ENCODE measurements around a stretch of chr10.

GRCh38 chr10:23512328-23512883 lies 73.5 kb downstream of the OTUD1 start:
- PRO-cap = no peak

- PRO-cap = no peak
Observed at GRCh38 chr10:24034656-24035149, 174.2 kb upstream of the KIAA1217 start.

DNA sequence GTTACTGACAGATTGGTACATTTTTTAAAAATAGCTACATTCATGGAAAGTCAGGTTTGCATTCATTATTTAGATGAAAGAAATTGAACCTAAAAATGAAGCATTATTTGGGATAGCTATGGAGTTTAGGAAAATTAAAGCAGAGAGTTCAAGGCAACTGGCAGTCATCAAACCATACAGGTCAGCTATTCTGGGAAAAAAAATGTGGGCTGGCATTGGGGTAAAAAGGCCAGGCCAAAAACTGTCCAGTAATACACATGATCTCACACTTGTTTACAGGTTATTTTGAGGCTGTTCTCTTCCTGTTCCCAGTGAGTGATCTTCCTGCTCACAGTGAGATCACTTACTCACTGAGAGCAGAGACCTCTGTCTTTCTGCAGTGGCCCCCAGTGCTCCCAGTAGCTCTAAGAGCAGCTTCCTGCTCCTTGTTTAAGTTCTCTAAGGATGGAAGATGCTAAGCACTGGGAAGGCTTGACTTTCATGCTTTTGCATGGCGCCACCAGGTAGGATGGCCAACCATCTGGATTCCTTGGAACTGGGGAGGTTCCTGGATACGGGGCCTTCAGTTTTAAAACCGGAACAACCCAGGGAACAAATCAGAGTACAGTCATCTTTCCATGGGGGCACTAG lies 93.6 kb upstream of the KIAA1217 start:
- PRO-cap = unidirectional peak, plus-strand start at position 369 of the sequence

DNA sequence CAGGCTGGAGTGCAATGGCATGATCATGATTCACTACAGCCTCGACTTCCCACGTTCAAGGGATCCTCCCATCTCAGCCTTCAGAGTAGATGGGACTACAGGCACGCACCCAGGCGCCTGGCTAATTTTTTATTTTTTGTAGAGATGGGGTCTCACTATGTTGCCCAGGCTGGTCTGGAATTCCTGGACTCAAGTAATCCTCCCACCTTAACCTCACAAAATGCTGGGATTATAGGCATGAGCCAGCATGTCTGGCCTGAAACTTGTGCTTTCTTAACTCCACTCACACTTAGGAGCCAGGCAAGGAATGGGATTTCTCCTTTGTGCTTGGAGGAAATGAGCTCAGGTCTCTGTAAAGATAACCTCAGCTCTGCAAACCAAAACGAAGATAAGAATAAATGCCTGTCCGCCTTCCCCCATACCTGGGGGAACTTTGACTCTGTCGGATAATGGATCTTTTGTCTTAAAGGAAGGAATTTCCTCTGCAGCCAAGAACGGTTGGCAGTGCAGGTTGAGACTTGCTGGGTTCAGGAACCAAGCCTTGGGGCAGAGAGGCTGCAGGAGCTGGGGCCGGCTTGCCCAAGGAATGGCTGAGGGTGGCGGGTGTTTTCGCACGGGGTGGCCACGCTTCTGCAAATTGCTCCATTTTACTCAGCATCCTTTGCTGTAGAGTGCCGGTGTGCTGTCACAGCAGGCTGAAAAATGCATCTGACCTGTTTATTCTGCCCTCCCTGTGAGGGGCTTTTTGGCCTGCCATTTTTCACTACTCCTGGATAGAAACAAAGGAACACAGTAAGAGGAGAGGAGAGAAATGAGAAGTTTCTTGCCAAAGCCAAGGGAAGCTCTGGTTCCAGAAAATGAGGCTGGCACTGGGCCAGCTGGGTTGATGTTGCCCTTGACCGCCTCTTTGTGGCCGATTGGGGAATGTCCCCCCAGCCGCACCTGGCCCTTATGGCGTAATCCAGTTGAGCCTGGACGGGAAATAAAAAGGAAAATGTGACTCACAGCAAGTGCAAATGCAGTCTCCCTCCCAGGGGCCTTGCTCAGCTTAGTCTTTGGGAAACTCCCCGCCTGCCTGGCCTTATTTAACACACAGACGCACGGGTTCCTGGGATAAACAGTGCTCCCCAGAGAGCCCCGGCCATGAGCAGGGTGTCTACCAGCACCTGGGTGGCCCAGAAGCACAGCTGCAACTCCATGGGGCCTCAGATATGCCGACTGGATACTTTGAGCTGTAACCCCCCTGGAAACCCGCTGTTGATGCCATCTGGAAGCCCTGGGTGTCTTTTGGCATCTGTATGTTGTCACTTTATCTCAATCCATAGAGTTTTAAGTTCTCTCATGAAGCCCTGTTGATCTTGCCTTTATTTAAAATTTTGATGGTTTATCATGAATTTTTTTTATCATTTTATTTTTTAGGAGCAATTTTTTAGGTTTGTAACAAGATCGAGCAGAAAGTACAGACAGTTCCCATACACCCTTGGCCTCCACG lies 174.5 kb downstream of the KIAA1217 start:
- PRO-cap = no peak

GRCh38 chr10:24385705-24386780 lies 177.1 kb downstream of the KIAA1217 start:
- PRO-cap = no peak

GRCh38 chr10:24406721-24407234 lies 197.8 kb downstream of the KIAA1217 start:
- PRO-cap = no peak

GRCh38 chr10:24415463-24416149 lies 206.7 kb downstream of the KIAA1217 start:
- PRO-cap = no peak

DNA sequence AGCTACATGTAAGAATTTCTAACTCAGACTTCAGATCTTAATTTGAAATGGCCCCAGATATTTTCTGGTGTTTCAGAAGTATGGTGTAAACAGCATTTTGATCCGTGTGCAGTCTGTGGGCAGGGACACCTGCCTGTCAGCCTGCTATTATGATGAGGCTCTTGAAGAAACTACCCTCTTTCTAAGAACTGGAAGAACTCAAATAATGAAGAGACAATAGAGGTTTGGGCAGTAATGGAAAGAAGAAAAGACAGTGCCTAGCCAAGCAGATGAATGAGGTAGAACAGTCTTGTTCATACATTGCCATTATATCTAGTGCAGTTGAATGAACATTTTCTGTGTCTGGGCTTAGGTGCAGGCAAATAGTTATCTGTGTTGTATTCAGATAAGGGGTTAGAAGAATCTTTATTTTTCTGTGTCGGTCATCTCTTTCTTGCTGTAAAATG lies 256.5 kb downstream of the ARHGAP21 start:
- PRO-cap = no peak

- PRO-cap = no peak
Observed at GRCh38 chr10:24473282-24473937, 250.3 kb downstream of the ARHGAP21 start.

DNA sequence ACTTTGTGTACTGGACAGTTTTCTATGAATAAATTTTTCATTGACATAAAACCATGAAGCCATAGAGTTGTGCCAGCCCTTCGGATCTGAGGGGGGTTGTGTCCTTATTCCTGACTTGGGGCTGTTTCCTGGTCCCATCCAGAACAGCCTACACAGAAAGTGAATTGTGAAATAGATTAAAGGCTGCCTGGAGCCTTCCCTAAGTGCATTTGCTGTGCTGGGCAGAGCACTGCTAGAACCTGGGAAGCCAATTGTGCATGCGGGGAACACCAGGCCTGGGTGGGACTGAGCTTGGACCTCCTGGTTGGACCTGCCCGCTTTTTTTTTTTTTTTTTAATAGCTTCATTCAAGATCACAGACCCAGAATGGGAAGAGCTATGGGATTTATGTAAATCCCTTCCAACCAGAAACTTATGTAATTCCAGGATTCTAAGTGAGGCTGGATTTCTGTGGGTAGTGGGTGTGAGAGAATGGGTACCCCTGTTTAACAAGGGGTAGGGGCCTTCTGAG lies 238.9 kb downstream of the ARHGAP21 start:
- PRO-cap = no peak

DNA sequence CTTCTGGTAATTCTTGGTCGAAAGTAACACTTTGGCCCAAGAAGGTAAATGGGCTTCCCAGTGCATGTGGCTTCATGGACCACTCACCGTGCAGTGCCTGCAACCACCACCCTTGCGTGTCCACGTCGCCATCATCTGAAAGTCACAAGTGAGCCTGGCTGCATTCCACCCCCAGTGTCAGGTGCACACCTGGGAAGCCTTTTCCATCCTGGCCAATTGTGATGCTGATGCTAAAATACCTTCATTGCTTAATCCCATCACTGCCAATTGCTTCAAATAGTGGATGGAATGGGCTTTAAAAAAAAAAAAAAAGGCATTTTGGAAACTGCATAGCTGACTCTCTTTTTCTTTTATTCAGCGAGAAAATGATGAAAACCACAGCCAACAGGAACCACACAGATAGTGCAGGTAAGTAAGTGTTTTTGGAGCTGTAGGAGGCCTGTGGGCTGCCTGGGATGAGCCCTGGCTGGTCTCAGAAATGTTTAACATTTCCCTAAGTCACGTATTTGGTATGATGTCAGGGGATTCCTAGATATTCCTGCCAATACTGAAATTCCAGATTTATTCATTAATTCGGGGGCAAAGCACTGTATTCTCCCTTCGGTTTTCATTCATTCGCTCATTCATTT lies 228.8 kb downstream of the ARHGAP21 start:
- PRO-cap = no peak

- PRO-cap = no peak
Observed at GRCh38 chr10:24542640-24543232, 181.0 kb downstream of the ARHGAP21 start.

DNA sequence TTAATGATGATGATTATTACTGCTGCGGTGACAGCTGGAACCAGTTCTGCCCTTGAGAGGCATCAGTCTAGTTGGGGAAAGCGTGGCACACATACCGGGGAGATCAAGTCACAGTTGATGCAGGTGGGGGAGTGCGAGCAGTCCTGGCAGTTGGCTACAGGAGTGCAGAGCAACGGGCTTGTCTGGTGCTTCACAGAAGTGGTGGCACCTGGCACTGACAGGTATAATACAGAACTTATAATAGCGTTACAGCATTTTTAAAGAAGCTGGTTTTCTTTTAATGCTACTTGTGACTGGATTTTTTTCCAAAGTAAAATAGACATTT lies 172.9 kb downstream of the ARHGAP21 start:
- PRO-cap = no peak

DNA sequence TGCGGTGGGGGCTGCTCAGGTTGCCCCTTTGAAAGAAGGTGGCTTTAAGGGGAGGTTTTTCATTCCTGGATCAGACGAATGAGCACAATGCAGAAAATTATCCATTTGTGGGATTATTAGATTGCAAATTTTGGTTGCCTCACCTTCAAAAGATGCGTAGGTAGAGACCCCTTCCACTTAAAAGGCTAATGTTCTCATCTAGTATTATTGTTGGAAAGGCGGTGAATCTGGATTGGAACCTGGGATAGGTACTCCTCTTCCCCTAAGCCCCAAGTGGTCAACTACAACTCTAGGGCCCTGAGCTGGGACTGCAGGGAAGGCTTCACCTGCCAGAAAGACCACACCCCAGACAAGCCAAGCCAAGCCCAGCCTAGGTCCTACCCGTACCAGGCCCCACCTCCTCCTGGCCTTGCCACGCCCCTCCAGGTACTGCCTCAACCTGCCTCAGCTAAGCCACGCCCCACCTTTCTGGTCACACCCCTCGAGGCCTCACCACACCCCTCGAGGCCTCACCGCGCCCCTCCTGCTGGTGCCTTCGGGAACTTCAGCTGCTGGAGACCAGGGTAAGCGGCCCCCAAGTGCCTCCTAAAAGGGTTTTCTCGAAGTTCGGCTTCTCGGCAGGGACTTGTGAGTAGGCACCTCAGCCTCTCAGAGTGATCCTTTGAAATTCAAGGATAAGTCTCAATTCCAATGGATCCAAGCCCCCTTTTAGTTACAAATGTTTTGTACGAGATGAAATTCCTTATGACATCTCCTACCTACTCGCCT lies 171.4 kb downstream of the ARHGAP21 start:
- PRO-cap = no peak

GRCh38 chr10:24851400-24852261 lies 100.8 kb downstream of the PRTFDC1 start:
- PRO-cap = no peak

- PRO-cap = no peak
Observed at GRCh38 chr10:24962928-24963143, 10.4 kb upstream of the PRTFDC1 start.

- PRO-cap = no peak
Observed at GRCh38 chr10:26486203-26486649, 48.1 kb downstream of the APBB1IP start.

GRCh38 chr10:26706917-26707624 lies 9.6 kb downstream of the PDSS1 start:
- PRO-cap = no peak

- PRO-cap = no peak
Observed at GRCh38 chr10:26944223-26944864, 83.6 kb upstream of the ABI1 start.

- PRO-cap = no peak
Observed at GRCh38 chr10:27505176-27505406, 987 bp downstream of the RAB18 start.

Data from bronchial lymph node (tissue), 1 donor.